Measurements from ENCODE around the gene RBBP6.

DNA sequence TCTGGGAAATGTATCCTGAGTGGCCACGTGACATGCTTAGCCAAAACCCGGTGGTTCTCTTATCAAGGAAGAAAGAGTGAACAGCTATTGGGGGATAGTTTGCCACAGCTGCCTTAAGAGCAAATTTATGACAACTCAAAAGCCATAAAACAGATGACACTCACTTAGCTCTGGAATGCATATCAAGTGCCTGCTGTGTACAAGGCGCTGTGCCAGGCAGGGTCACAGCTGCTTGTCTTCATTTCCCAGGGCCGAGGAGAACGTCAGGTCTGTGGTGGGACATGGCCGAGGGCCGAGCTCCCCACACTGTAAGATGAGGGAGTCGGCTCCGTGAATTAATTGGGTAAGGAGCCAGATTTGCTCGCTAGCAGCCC, 14.0 kb downstream of the EEF2K start:
- PRO-cap, result no peak

- PRO-cap, result no peak
Measured at GRCh38 chr16:22357572-22358789, 16.4 kb downstream of the CDR2 start.

DNA sequence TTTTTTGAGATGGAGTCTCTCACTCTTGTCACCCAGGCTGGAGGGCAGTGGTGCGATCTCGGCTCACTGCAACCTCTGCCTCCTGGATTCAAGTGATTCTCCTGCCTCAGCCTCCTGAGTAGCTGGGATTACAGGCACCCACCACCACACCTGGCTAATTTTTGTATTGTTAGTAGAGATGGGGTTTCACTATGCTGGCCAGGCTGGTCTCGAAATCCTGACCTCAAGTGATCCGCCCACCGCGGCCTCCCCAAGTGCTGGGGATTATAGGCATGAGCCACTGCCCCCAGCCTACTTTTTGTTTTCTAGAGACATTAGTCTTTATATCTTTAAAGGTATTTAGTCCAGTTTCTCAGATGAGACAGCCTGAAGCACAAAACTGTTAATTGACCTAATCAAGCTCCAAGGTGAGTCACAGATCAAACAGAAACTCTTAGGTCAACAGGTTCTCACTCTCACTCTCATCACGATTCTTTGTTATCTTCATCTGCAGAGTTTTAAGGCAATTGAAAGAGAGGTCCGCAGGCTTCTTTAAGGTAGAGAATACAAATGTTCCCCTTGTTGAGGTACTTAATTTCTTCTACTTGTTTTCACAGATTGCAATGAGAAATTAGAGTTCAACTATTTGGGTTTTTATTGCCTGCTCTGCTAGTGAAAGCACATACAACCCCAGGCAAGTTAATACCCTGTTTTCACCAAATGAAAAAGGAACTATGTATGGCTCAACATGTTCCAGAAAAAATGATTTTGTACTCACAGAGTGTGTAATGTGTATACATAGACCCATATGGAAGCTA, 6.0 kb downstream of the CDR2 start:
- PRO-cap, result no peak

DNA sequence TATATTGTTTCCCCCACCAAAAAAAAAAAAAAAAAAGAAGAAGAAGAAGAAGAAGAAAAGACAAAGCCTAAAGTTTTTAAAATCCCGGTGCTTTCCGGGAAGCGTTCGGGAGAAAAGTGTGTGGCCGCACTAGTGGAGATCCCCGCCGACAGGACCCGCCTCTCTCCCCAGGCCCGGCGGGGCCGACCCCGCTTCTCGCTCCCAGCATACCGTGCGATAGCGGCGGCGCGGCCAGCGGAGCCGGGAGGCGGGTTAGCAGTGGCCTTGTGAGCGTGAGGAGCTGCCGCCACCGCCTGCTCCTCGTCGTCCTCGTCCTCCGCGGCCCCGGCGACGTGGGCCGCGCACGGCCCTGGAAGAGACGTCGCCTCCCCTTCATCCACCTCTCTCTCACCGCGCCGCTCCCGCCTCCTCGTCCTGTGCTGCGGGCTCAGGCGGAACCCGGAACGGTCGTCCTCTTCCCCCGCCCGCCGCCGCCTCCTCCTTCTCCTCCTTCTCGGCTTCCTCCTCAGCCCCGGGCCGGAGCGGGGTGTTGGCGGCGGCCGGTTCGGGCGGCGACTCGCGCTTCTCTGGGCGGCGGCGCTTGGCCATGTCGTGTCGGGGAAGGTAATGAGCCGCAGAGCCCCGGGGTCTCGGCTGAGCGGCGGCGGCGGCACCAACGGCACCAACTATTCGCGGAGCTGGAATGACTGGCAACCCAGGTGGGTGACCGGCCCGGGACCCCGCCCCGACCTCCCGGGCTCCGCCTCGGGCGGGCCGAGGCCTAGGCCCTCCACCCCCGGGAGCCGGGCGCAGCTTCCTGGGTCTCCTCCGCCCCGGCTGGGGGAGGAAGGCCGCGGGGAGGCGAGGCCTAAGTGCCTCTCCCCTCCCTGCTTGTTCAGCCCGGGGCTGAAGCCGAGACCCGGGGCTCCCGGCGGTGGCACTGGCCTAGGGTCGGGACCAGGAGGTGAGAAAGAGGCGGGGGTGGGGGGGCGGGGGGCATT, 62.7 kb upstream of the CDR2 start:
- PRO-cap, result bidirectional peak, plus-strand start at position 234 of the sequence, minus-strand start at position 326 of the sequence; bidirectional peak, plus-strand start at position 518 of the sequence, minus-strand start at position 389 of the sequence; bidirectional peak, plus-strand start at position 789 of the sequence, minus-strand start at position 666 of the sequence

DNA sequence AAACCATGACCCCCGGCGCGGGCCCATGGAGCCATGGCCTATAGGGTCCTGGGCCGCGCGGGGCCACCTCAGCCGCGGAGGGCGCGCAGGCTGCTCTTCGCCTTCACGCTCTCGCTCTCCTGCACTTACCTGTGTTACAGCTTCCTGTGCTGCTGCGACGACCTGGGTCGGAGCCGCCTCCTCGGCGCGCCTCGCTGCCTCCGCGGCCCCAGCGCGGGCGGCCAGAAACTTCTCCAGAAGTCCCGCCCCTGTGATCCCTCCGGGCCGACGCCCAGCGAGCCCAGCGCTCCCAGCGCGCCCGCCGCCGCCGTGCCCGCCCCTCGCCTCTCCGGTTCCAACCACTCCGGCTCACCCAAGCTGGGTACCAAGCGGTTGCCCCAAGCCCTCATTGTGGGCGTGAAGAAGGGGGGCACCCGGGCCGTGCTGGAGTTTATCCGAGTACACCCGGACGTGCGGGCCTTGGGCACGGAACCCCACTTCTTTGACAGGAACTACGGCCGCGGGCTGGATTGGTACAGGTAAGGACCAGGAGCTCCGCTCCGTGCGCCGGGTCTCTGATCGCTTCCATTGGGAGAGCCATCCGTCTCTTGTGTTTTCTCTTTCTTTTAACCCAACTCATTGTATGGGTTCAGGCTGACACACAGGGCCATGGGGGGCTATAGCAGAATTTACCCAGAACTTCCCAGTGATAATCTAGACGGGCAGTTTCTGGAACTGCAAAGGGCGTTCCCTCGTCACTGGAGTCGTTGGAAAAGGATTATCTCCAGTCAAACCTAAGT, 805 bp downstream of the HS3ST2 start:
- PRO-cap, result no peak

- PRO-cap, result no peak
Measured at GRCh38 chr16:23091956-23092631, 57.2 kb downstream of the USP31 start.

- PRO-cap, result no peak
Measured at GRCh38 chr16:23104364-23104565, 45.0 kb downstream of the USP31 start.

DNA sequence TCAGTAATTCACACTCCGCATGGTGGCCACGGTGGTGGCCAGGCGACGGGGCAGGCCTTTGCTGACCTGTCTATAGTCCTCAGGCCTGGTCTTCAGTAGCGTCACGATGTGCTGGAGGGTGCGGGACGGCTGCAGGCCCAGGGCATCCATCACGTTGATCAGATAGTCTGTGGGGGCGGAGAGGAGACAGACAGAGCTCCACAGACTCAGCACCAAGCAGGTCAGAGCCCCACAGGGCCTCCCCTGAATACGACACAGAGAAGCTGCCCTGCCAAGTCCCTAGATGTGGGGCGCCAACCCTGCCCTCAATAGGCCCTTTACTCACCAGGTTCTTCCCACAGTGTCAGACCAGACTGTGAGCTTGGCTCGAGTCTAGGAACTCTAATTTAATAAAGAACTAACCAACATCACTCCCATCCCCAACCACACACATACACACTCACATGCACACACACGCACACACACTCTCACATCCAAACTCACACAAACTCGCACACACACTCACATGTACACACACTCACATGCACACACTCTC, 64.0 kb downstream of the COG7 start:
- PRO-cap, result no peak

GRCh38 chr16:23398754-23399807, 53.9 kb downstream of the COG7 start:
- PRO-cap, result no peak

GRCh38 chr16:23456445-23456736, 3.4 kb upstream of the COG7 start:
- PRO-cap, result no peak

DNA sequence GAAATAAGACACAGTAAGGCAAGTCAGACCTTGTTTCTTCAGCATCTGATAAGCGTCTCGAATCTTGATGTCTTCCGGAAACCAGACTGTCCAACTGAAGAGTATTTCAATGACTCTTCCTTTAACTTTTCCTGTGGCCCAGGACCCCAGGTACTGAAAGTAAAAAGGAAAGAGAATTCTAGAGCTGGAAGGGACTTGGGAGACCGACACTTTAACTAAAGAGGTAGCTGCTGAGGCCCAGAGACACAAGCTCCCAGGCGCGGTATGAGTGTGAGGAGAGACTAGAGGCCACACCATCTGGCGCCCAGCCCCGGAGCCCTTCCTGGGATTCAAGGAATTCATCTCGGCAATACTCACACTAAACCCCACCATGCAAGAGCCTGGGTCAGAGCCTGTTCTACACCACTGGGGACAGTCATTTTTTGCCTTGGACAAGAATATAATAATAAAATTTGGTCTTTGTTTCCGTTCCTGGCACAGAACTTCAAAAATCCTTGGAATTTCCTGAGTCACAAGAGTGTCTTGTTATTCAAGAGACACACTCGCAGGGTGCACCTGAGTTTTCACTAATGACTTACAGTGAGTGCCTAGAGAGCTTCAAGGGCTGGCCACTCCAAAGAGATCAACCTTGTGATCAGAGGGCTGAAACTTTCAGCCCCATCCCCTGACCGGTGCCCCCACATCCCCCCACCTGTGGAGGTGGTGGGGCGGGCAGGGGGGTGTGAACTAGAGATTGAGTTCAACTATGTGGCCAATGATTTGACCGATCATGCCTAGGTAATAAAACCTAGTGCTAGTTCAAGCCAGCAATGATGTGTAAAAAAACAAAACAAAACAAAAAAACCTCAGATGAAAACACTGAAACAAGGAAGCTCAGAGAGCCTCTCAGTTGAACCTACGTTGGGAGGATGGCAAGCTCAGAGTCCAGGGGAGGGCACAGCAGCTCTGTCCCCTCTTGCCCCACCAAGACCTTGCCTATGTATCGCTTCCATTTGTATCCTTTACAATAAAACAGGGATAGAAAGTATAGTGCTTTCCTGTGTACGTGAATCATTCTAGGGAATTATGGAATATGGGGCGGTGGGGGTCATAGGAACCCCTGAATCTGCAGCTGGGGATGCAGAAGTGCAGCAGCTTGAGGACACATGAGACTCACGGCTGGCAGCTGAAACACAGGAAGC, 18.3 kb downstream of the GGA2 start:
- PRO-cap, result no peak

DNA sequence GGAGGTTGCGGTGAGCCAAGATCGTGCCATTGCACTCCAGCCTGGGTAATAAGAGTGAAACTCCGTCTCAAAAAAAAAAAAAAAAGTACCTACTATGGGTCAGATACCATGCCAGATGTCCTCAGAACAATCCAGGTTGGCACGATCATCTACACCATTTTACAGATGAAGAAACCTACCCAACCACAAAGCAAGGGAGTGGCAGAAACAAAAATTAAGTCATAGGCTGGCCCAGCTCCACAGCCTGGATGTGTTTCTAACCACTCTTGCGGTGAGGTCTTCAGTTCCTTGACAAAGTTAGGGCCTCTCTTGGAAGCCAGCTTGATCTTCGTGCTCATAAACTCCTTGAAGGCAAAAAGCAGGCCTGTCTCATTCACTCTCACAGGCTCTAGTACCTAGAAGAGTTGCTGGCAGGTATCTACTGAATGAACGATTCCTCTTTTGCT, 6.3 kb downstream of the GGA2 start:
- PRO-cap, result no peak

GRCh38 chr16:23520336-23520924, 10.1 kb upstream of the GGA2 start:
- PRO-cap, result bidirectional peak, plus-strand start at chr16:23520621, minus-strand start at chr16:23520623

DNA sequence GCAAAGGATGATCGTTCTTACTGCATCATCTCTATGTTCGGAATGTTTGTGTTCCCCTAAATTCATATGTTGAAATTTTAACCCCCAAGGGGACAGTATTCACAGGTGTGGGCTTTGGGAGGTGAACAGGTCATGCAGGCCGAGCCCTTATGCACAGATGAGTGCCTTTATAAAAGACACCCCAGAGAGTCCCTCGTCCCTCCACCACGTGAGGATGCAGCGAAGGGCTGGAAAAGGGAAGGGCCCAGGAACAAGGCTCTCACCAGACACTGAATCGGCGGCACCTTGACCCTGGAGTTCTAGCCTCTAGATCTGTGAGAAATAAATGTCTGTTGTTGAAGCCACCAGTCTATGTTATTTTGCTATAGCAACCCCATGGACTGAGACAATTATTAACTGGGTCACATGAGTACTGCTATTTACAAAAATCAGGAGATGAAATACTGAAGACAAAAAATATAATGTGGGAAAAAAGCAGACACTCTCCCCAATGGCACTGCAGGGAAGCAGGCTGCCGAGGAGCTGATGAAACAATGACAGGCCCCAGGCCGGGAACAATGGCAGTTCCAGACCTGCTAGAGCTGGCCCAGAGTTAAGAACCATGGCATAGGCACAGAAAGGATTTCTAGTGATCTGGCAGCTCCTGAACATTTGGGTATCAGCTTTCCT, 17.7 kb upstream of the GGA2 start:
- PRO-cap, result no peak

DNA sequence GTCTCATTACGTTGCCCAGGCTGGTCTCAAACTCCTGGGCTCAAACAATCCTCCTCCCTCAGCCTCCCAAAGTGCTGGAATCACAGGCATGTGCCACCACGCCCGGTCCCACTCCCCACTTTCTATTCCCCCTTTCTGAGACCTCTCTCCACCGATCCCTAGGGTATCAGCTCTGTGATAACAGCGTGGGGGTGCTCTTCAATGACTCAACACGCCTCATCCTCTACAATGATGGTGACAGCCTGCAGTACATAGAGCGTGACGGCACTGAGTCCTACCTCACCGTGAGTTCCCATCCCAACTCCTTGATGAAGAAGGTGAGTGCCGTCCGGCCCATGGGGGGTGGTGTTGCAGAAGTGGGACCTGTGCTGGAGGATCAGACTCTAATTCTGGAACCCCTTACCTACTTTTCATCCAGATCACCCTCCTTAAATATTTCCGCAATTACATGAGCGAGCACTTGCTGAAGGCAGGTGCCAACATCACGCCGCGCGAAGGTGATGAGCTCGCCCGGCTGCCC, 10.4 kb downstream of the PLK1 start:
- PRO-cap, result no peak

- PRO-cap, result no peak
Measured at GRCh38 chr16:23901114-23902239, 65.7 kb downstream of the PRKCB start.

- PRO-cap, result no peak
Measured at GRCh38 chr16:24014100-24014662, 178.4 kb downstream of the PRKCB start.

- PRO-cap, result no peak
Measured at GRCh38 chr16:24094044-24094967, 161.8 kb upstream of the CACNG3 start.

GRCh38 chr16:24191309-24191763, 64.8 kb upstream of the CACNG3 start:
- PRO-cap, result no peak

GRCh38 chr16:24539481-24540563, at the start of gene RBBP6:
Gene RBBP6, plus strand, starts transcription at chr16:24539566.
- PRO-cap, result bidirectional peak, plus-strand start at chr16:24539610, minus-strand start at chr16:24539427; bidirectional peak, plus-strand start at chr16:24539836, minus-strand start at chr16:24539873

All from SUDHL5 (cell line).